ENCODE data around the genes AS3MT and CNNM2.

GRCh38 chr10:102401725-102402513 is 6.4 kb downstream of the NFKB2 start:
- PRO-cap, 2 experiments = no peak in any of the 2 experiments

DNA sequence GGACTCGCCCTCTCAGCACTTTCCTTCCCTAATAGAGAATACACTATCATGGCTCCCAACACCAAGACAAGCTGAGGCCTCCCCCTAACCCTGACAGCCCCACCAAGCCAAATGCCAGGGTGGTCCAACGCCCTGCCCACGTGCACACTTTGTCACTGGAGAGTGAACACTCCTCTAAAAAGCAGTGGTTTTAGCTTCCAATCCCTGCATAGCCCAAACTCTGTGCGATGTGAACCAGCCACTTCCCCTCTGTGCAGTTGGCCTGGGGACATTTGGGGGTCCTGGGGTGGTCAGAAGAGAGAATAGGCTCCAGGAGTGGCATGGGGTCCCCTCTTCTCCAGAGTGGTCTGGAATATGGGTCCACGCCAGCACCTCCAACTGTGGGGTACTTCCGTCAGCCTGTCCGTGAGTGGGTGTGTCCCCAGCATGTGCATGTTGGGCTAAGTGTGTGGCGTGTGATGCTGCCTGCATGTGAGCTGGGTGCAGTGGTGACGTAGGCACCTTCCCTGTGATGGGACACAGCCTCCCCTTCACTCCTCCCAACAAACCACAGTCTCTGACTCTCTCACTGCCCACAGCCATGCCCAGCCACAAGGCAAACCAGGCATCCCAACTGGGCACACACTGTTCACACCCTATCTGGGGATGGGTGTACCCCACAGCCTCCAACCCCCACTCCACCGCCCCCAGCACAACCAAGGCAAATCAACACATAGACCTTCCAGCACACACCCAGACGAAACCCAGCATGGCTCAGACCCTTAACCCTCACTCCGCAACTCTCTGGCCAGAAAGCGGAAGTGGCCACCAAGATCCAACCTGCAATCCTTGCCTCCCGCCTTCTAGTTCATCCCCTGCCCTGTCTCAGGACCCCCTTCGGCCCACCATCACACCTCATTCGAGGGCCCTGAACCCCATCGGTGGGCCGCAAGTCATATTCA is 10.6 kb downstream of the PSD start:
- PRO-cap, 2 experiments = no peak in any of the 2 experiments

DNA sequence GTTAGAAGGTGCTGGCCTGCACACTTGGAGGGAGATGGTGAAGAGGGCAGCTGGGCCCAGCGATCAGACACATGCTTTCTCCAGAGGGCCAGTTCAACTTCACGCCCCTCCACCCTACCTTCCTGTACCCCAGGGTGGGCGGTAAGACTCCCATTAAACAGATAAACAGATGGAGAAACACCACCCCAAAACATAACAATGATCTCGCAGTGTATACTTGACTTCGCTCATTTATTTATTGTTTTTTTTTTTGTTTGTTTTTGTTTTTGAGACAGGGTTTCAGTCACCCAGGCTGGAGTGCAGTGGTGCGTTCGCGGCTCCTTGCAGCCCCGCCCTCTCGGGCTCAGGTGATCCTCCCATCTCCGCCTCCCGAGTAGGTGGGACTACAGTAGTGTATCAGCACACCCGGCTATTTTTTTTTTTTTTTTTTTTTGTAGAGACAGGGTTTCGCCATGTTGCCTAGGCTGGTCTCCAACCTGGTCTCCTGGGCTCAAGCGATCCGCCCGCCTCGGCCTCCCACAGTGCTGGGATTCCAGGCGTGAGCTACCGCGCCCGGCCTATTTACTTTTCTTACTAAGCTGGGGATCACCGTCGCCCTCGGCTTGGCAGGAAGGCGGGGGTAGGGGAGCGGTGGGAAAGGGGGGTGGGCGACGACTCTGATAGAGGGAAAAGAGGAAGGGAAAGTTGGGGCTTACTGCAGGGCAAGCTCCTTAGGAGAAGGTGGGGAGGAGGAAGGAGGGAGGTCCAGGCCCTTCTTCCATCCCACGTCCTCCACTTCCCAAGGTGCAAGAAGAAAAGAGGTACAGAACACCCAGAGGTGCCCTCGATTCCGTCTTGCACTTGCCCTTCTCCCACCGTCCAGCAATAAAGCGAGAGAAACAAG is 1.7 kb downstream of the C10orf95 start:
- PRO-cap, 2 experiments = peak in 2 of 2 experiments; most common plus-strand start position 376 of the sequence (in 1); most common minus-strand start position 323 of the sequence (in 1)

- PRO-cap, 2 experiments = no peak in any of the 2 experiments
Measured at GRCh38 chr10:102452761-102453609, 1.6 kb upstream of the C10orf95 start.

- PRO-cap, 2 experiments = no peak in any of the 2 experiments
Measured at GRCh38 chr10:102473305-102473888, 12.2 kb downstream of the MFSD13A start.

GRCh38 chr10:102613398-102613941 is 30.8 kb upstream of the TRIM8 start:
- PRO-cap, 2 experiments = no peak in any of the 2 experiments

DNA sequence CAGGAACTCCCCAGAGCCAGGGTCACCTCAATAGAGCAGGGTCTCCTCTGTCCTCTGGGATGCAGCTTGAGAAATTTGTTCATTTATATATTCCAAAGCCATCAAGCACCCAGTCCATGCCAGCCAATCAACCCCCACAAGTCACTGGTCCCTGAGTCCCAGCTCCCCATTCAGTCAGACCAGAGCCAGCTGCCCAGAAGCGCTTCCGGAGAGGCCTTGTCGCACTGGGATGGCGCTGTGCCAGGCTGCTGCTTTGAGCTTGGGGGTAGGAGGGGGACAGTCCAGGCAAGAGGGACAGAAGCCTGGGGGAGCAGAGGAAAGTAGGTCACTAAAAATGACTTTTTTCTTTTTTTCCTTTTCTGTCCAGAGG is 16.0 kb upstream of the TRIM8 start:
- PRO-cap, 2 experiments = no peak in any of the 2 experiments

- PRO-cap, 2 experiments = no peak in any of the 2 experiments
Measured at GRCh38 chr10:102629600-102630400, 14.5 kb upstream of the TRIM8 start.

- PRO-cap, 2 experiments = no peak in any of the 2 experiments
Measured at GRCh38 chr10:102632578-102633157, 11.6 kb upstream of the TRIM8 start.

DNA sequence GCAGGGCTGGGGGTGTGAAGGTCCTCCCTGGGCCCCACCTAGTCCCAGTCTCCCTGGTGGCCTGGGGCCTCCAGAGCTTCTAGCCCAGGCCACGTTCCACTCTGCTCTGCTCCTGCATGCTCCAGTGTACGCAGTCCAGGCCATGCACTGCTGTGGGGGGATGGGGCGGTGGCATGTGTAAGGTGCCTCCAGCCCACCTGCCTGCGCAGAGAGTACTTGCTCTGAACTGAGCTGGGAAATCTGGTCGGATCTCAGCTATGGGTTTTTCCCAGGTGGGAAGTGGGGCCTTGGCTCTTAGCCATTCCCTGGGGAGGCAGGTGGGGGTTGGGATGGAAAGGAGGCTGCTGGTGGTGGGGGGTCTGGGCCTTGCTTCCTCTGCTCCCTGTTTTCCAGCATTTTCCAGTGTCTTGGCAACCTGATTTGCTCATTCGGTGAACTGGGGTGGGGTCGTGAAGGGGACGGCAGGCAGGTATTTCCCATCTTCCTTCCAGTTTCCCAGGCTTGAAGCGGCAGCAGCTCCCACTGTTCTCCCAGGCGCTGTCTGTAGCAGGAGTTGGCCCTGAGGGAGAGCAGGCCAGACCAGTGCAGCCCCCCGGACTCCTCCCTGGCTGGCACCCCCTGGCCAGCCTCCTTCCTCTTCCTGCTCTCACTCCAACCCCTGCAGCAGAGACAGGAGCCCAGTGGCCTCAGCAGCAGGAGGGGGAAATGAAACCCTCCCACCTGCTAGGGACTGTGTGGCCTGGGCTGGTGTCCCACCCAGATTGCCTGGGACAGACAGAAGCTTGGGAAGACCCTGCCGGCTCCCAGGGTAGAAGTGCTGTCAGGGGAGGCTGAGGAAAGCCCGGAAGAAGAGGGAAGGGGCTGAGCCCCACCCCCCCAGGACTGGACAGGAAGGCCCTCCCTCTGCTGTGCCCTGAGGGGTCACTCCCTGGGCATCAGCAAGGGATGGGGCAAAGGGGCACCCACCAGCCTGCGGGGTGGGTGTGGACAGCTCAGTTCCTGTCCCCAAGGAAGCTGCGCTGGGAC is 6.5 kb downstream of the TRIM8 start:
- PRO-cap, 2 experiments = no peak in any of the 2 experiments

- PRO-cap, 2 experiments = no peak in any of the 2 experiments
Measured at GRCh38 chr10:102656572-102657656, 12.6 kb downstream of the TRIM8 start.

DNA sequence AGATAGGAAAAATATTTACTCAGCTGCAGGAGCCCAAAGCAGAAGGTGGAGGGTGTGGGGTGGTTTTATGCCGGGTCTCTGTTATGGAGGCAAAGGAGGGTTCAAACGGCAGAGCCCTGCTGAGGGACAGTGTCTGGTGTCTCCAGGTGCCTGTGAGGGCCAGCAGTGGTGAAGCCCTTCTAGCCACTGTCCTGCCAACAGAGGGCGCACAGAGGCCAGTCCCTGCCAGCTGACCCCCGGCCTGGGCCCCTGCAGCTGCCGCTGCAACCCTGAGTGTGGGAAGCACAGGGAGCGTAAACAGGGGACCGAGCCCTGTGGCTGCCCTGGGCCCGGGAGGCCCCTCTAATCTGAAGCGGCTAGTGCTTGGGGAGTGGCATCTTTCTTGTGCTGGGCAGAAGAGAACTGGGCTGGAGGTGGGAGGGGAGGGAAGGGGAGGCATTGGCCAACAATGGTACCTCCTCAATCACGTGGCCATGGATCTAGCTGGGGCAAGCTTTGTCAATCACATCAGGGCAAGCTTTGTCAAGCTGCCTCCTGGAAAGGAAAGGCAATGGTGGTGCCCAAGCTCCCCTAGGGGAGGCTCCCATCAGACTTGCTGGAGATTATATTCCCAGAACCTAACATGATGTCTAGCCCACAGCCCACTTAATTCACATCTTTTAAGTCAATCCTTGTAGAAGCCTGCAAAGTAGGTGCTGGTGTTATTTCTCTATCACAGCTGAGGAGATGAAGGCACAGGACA is 34.6 kb downstream of the TRIM8 start:
- PRO-cap, 2 experiments = no peak in any of the 2 experiments

DNA sequence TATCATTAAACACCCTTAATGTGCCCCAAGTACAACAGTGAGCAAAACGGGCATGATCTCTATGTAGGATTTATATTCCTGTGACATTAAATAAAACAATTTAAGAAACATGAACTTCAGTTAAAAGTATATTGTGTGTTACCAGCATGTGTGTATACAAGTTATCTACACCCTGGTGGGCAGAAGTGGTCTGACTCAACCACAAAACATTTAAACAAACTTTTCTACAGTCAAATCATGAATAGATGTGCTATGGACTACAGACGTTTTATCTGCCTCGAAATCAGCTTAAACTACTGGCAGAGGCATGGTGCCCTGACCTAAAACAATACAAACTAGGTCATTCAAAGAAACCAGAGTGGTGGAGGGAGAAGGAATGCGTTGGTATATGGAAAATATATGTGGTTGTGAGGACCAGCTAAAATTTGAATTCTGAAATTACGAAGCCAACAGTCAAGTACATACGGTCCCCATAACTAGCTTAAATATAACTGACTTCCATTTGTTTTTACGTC is 3.6 kb downstream of the ARL3 start:
- PRO-cap, 2 experiments = no peak in any of the 2 experiments

GRCh38 chr10:102714967-102715218 is 457 bp downstream of the SFXN2 start:
- PRO-cap, 2 experiments = no peak in any of the 2 experiments

DNA sequence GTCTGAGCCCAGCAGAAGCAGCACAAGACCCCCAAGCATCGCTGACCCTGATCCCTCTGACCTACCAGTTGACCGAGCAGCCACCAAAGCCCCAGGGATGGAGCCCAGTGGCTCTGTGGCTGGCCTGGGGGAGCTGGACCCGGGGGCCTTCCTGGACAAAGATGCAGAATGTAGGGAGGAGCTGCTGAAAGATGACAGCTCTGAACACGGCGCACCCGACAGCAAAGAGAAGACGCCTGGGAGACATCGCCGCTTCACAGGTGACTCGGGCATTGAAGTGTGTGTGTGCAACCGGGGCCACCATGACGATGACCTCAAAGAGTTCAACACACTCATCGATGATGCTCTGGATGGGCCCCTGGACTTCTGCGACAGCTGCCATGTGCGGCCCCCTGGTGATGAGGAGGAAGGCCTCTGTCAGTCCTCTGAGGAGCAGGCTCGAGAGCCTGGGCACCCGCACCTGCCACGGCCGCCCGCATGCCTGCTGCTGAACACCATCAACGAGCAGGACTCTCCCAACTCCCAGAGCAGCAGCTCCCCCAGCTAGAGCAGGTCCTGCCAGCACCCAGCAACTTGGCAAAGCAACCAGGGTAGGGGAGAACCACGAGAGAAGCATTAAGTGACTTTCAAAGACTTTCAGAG is 24.3 kb downstream of the CYP17A1 start:
- PRO-cap, 2 experiments = no peak in any of the 2 experiments

DNA sequence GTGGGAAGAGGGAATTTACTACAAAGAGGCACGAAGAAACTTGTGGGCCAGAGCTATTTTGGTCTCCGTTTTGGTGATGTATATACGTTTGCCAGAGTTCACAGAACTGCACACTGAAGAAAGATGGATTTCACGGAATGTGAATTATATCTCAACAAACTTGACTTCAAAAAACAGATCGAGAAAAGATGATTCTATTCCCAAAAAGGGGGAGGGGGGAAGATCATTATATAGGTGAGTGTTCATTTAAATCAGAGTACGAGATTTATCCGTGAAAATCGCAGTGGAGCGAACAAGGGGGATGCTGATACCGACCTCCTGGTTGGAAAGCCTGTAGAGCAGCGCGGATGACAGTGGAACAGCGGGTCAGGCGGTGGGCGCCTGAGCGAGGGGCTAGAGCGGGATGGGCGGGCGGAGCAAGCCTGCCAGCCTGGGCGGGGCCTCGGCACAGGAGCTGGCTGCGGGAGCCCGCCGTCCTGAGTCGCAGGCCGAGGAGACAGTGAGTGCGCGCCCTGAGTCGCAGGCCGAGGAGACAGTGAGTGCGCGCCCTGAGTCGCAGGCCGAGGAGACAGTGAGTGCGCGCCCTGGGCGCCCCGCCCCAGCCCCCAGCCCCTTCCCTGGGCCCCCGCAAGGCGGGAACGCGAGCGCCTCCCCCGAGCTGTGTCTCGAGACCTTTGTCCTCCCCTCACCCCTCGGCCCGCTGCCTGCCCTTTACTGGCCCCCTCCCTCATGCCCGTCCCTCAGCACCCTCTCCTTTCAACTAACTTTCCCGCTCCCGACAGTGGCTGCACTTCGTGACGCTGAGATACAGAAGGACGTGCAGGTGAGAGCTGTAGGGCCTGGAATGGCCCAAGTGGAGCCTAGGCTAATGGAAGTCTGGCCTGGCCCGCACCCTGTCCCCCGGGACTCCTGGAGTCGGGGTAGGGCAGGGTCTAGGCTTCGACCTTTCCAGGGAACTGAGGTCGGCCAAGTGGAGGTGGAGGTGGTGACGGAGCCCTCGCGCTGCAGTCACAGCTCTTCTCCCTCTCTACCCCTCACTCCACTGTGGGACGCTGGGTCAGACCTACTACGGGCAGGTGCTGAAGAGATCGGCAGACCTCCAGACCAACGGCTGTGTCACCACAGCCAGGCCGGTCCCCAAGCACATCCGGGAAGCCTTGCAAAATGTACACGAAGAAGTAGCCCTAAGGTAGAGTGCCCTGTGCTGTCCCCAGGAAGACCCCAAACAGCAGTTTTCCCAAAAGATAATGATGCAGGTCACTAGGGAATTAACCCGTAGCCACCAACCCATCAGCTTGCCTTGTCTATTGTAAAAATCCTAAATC is at the start of gene AS3MT:
Gene AS3MT (plus strand): TSS at position 448 of the 1,325 bp plus-strand sequence.
- PRO-cap, 2 experiments = no peak in any of the 2 experiments

DNA sequence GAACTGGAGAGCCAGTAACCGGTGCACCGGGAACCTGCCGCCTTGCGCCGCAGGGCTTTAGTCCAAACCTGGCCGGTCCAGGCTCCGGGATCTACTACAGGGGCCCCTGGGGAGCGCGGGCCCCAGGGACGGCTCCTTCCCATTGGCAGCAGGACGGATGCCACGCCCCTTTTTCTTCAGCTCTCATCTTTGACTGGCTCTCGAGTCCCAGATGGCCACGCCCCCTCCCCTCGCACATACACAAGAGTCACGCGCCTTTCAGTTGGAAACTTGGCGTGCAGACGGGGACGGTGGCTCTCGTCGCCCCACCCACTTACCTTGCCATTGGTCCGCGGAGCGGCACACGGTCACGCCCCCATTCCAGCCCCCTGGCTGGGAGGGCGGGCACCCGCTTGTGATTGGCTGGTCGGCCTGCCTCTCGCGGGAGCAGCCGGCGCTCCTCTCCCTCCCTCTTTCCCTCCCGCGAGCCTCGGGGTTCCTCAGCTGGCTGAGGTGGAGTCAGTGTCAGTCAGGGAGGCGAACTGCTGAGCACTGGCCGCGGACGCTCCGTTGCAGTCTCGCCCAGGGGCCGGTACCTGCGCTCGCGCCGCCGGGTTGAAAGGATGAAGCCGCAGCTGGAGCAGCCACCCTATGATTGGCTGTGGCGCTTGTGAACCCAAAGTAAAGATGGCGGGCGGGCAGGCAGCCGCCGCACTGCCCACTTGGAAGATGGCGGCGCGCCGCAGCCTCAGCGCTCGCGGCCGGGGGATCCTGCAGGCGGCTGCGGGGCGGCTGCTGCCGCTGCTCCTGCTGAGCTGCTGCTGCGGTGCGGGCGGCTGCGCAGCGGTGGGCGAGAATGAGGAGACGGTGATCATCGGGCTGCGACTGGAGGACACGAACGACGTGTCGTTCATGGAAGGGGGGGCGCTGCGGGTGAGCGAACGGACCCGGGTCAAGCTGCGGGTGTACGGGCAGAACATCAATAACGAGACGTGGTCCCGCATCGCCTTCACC is at the start of gene CNNM2:
Gene CNNM2 (plus strand): TSS at position 444 of the 993 bp plus-strand sequence.
- PRO-cap, 2 experiments = peak in 2 of 2 experiments; most common plus-strand start position 267 of the sequence (in 1); most common minus-strand start position 70 of the sequence (in 1)

GRCh38 chr10:103090399-103090992 is 102.6 kb downstream of the NT5C2 start:
- PRO-cap, 2 experiments = no peak in any of the 2 experiments

DNA sequence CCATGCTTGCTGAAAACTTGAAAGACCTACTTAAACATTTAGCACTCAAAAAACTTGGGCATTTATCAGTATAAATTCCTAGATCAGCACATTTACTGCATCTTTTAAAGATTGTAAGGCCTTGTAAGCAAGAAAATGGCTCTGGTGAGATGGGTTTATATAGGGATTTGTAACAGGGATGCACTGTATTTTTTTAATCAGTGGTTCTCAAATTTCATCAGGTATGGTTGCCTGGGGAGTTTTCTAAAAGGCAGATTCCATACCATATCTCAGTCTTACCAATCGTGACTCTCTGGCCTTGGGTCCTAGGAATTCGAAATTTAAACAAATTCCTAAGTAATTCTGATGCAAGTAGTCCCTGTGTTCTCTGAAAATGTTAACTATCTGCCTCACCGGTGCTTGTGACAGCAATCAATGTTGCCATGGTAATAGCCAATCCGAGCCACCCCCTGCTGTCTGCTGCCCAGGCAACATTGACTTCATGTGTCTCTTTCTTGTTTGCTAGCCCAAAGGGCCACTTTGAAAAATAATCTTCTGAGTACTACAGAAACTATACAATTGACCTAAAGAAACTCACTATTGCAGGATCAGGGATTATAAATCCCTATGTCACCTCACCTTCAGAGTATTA is 11.7 kb upstream of the NT5C2 start:
- PRO-cap, 2 experiments = no peak in any of the 2 experiments

- PRO-cap, 2 experiments = no peak in any of the 2 experiments
Measured at GRCh38 chr10:103287943-103288596, 11.1 kb downstream of the INA start.